SJSA1 (cell line): ENCODE data around the genes PSMD13 and RNH1.

- RAMPAGE, long total RNA, result no peak
These were observed 1.0 kb downstream of the BET1L start for GRCh38 chr11:205894-206857.

DNA sequence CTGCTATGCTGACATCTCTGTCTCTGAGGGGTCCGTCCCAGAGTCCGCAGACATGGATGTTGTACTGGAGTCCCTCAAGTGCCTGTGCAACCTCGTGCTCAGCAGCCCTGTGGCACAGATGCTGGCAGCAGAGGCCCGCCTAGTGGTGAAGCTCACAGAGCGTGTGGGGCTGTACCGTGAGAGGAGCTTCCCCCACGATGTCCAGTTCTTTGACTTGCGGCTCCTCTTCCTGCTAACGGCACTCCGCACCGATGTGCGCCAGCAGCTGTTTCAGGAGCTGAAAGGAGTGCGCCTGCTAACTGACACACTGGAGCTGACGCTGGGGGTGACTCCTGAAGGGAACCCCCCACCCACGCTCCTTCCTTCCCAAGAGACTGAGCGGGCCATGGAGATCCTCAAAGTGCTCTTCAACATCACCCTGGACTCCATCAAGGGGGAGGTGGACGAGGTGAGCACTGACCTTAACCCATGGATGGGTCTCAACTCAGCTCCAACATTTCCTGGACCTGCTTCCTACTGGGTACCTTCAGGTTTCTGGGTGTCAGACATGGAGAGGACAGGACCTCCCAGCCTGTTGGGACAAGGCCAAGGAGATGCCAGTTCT lies 2.1 kb downstream of the RIC8A start:
- RAMPAGE, long total RNA, result no peak

- RAMPAGE, long total RNA, result start-site peak on the plus strand at chr11:236983-237033, 472 and 143 reads in 2 replicates
These were observed at the start of gene PSMD13 for GRCh38 chr11:236705-237157. PSMD13 (plus strand) TSS chr11:236976.

DNA sequence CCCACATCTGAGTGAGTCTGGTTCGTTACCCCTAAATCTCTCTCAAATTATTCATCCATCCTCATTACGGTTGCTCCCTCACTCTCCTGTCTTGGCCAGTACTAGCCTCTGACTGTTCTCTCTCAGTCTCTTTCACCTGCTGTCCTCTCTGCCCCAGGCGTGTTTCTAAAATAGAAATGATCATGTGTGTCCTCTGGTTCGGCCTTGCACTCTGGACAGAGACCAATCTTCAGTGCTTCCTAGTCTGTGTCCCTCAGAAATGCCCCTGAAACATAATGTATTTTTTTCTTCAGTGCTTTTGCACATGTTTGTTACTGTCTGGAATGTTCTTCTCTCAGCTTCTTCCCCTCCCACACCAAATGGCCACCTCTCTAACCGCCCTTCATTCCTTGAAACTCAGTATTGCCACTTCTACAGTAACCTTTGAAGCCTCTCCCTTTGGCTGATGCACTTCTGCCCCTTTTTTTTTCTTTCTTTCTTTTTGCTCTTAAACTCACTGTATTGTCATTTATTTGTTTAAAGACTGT lies 5.0 kb downstream of the PSMD13 start:
- RAMPAGE, long total RNA, result no peak

GRCh38 chr11:268711-269103 lies 9.5 kb upstream of the NLRP6 start:
- RAMPAGE, long total RNA, result no peak

GRCh38 chr11:287569-288507 lies 1.1 kb upstream of the PGGHG start:
- RAMPAGE, long total RNA, result no peak

DNA sequence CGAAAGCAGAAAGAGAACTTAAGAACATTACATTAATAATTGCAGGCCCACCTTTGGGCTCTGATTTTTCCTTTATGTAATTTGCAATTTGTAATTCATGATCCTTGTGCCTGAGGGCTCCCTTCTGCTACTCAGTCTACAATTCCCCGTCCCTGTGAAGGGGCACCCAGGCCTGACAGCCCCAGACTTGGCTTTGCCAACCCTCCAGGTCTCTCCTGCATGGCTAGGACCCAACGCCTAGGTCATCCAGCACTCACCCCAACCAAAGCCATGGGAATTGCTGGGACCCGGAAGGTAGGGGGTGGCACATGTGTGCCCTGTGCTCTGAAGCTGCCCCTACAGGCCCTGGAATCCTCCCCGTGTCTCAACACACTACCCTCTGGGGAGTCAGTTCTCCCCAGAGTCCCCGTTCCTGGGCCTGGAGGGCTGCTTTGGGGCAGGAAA lies 698 bp upstream of the IFITM1 start:
- RAMPAGE, long total RNA, result no peak

DNA sequence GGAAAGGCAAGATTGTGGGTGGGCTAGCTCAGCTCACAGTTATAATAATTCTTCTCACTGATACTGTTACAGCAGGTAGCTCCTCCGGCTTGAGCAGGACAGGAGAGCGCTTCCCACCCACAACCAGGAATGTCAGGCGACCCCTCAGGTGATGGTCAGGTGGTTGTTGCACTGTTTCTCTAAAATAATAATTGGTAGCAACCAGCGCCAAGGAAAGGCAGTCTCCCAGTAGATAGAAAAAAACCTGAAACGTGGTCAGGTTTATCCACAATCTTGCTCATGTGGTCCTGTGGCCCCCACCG lies 3.0 kb downstream of the IFITM3 start:
- RAMPAGE, long total RNA, result no peak

DNA sequence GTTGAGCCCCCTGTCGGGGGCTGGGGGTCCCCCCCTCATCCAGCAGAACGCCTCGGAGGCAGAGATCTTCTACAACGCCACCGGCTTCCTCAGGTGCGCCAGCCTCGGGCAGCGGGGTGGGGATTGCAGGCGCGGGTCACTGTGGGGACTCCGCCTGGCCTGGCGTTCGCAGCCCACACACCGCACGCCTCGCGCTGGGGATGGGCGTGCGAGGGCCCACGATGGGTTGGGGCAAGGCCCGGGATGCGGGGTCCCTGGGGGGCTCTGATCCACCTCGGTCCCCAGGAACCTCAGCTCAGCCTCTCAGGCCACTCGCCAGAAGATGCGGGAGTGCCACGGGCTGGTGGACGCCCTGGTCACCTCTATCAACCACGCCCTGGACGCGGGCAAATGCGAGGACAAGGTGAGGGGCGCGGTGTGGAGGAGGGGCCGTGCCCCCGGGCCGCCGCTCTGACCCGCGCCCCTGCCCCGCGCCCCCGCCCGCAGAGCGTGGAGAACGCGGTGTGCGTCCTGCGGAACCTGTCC lies 6.1 kb downstream of the PKP3 start:
- RAMPAGE, long total RNA, result no peak

GRCh38 chr11:404280-404917 lies 10.4 kb downstream of the PKP3 start:
- RAMPAGE, long total RNA, result no peak

DNA sequence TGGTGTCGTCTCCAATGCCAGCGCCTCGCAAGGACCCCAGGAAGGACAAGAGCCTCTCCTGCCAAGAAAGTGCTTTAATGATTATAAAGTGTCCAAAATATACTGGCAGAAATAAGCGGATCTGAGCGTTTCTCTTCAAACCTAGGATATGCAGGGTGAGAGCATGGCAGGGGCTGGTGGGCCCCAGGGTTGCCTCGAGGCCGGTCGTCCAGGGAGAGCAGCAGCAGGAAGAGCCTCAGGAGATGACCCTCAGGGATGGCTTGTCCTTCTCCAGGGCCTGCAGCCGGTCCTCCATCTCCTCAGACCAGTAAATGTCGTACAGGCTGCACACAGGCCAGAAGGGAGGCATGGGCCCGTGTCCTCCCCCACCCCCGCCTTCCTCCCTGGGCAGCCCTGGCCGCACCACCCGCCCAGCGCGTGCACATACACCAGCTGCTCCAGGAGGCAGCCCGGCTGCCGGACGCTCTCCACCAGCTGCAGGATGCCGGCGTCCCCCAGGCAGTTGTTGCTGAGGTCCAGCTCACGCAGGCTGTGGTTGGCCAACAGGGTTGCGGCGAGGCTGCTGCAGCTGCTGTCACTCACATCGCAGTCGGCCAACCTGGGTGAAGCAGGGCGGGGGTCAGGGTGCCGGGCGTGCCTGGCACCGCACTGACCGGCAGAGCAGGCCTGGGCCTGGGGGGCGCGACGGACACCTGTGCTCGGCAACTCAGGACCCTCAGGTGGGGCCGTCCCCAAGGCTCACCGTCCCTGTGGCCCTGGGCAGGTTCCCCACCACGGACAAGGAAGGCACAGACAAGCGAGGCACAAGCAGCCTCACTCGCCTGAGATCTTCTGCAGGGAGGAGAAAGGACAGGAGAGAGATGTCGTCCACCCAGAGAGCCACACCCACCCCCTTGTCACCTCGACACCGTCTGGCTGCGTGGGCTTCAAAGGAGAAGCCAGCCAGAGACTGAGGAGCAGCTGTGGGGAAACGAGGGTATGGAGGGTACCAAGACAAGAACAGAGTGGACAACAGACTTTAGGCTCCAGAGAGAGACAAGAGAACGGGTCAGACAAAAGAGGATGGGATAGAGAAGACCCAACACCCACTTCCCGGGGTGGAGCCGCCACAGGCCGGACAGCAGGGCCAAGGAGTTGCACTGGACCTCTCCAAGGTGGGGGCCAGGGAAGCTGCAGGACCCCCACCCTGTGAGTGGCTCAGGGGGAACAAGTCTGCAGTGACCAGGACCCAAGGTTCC lies 12.2 kb downstream of the RNH1 start:
- RAMPAGE, long total RNA, result no peak

- RAMPAGE, long total RNA, result no peak
These were observed at the start of gene RNH1 for GRCh38 chr11:506204-507319. RNH1 (minus strand) TSS chr11:507242.

DNA sequence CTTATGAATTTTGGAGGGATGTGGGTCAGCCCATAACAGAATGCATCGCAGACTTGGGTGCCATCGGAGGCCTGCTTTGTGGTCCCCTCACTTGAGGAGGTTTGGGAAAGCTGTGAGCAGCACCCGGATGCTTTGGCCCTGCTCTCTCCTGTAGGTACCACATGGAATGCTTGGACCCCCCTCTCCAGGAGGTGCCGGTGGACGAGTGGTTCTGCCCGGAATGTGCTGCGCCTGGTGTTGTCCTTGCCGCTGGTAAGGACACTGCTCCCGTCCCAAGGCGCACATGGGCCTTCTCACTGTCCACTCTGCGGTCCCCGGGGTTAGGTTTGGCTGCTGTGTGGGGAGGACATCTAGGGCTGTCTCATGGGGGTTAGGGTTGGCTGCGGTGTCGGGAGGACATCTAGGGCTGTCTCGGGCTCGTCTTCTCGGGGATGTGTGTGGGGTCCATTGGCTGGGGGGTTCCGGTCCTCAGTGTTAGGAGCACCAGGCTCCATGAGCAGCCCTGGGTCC lies 18.9 kb downstream of the IRF7 start:
- RAMPAGE, long total RNA, result no peak

- RAMPAGE, long total RNA, result no peak
These were observed 4.6 kb downstream of the IRF7 start for GRCh38 chr11:611063-611543.

DNA sequence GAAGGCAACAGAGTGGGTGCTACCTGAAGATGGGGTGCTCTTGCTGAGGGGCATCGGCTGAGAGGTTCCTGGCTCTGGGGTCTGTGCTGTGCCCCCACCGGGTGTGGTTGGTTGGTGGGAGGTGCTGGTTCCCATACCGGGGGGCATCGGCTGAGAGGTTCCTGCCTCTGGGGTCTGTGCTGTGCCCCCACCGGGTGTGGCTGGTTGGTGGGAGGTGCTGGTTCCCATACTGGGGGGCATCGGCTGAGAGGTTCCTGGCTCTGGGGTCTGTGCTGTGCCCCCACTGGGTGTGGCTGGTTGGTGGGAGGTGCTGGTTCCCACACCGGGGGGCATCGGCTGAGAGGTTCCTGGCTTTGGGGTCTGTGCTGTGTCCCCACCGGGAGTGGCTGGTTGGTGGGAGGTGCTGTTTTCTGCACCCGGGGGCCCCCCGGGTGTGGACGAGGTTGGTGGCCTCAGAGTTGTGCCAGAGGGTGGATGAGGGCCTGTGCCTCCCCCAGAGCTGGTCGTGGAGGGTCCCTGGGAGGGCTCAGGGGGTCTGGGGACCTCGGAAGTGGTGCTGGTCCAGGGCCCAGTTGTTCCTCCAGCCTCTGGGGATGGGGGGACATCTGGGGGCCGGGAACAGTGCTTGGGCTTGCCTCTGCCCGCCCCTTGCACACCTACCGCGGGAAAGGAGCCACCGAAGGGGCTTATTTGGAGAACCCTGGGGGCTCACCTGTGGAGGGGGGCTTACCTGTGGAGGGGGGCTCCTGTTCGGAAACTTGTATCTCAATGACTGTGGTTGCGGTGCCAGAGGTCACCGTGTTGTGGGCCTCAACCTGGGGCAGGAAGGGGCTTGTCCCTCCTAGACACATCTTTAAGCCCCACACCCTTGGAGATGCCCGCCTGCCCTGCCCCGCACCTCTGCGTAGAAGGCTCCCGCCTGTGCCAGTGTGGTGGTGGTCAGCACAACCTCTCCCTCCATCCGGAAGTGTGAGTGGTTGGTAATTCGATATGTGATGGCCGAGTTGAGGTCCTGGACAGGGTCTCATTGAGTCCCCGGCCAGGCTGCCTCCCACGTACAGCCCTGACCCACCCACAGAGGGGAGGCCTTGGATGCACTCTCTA lies 3.2 kb upstream of the IRF7 start:
- RAMPAGE, long total RNA, result no peak

- RAMPAGE, long total RNA, result no peak
These were observed 797 bp downstream of the CDHR5 start for GRCh38 chr11:623962-624353.

DNA sequence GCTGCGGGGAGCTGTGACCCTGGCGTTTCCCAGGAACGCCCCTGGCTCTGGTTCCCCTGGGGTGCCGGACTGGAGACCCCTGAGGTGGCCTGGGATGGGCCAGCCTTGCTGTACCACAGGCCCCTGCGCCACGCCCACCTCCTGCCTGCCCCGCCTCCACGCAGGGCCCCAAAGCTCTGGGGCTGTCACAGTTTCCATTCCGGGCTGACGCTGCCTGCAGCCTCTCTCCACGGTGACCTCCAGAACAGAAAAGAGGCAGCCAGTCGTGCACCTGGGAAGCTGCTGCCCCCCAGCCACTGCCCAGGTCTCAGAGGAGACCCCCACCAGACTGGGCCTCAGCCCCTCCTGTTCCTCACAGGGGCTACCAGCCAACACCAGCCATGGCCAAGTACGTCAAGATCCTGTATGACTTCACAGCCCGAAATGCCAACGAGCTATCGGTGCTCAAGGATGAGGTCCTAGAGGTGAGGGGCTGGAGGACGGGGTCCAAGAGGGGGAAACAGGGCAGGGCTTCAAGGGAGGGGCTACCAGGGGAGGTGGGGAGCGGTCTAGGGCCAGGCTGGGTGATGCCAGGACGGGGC lies 18.4 kb downstream of the EPS8L2 start:
- RAMPAGE, long total RNA, result no peak

- RAMPAGE, long total RNA, result no peak
These were observed 17.5 kb upstream of the TALDO1 start for GRCh38 chr11:729713-730250.

- RAMPAGE, long total RNA, result no peak
These were observed 1.7 kb upstream of the CRACR2B start for GRCh38 chr11:825858-826601.

GRCh38 chr11:833308-833876 lies 640 bp downstream of the CD151 start:
- RAMPAGE, long total RNA, result no peak